ENCODE measurements around a stretch of chr19.

- RRBS = 100% methylated on average over 2 of the region's 17 CpGs
Observed at GRCh38 chr19:17162101-17162617, 53.0 kb upstream of the USE1 start.

- RRBS = 50% methylated on average over 1 of the region's 23 CpGs
Observed at GRCh38 chr19:17200087-17201142, 14.7 kb upstream of the USE1 start.

DNA sequence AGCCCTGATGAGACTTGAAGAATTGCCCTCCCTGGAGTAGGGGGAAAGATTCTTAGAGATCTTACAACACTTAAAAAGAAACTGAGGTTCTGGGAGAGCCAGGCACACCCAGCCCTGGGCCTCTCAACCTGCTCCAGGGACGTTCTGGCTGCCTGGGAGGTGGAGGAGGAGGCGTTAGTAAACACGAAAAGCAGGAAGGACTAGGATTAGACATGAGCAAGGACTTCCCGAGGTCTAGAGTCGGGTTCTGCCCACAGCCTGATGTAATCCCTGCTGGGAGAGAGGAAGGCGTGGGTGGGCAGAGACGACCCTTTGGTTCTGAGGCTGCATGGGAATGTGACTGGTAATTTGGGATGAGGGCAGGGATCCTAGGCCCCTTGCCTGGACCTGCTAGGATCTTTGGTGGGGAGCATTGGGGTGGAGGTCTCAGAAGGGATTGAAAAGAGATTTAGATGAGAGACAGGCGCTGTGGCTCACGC, 1.5 kb upstream of the NR2F6 start:
- RRBS = no CpG with 5 or more reads among the region's 9 CpGs

- RRBS = 5% methylated on average over 12 of the region's 59 CpGs
Observed at GRCh38 chr19:17282242-17283154, 797 bp downstream of the ANKLE1 start.

- RRBS = 48% methylated on average over 16 of the region's 40 CpGs
Observed at GRCh38 chr19:17293527-17294389, 9.5 kb downstream of the ABHD8 start.

DNA sequence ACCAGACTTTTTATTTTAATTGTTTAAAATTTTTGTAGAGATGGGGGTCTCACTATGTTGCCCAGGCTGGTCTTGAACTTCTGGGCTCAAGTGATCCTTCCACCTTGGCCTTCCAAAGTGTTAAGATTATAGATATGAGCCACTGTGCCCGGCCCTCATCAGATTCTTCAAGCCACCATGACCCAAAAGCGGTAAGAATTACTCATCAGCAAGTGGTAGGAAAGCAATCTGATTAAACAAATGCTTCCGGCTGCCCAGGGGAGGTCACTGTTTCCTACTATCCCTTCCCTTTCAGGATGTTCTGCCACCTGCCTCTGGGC, 7.1 kb downstream of the ABHD8 start:
- RRBS = 8% methylated on average over 2 of the region's 3 CpGs

GRCh38 chr19:17302155-17302940, 877 bp downstream of the ABHD8 start:
- RRBS = no CpG with 5 or more reads among the region's 13 CpGs

DNA sequence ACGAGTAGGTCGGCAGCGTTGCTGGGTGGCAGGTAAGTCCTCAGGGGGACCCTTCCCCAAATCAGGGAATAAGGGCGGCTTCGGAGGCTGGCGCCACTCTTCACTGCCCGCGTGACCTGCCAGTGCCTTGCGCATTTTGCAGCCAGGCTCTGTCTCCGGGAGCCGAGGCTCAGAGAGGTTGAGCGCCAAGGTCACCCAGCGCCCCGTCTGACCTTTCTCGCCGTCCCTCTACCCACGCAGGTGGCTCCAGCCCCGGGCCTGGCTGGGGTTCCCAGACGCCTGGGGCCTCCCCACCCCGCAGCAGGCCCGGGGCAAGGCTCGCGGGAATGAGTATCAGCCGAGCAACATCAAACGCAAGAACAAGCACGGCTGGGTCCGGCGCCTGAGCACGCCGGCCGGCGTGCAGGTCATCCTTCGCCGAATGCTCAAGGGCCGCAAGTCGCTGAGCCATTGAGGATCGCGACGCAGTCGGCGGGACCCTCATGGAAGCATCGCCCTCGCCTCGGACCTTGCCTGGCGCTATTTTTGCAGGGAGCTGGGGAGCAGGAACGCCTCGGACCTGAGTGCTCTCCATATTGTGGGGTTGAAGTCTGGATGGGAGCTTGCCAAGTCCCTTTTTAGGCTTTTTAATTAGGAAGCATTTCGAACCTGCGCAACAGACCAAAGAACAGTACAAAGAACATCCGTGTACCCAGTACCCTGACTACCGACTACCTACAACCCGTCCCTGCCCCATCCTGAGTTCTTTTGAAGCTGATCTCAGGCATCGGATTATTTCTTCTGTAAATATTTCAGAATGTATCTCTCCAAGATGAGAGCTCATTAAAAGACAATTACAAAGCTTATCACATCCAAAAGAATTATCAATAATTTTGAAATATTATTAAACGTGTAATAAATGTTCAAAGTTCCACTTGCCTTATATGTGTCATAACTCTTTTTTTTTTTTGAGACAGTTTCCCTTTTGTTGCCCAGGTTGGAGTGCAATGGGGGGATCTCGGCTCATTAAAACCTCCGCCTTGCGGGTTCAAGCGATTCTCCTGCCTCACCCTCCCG, 582 bp downstream of the MRPL34 start:
- RRBS = 1% methylated on average over 15 of the region's 59 CpGs

DNA sequence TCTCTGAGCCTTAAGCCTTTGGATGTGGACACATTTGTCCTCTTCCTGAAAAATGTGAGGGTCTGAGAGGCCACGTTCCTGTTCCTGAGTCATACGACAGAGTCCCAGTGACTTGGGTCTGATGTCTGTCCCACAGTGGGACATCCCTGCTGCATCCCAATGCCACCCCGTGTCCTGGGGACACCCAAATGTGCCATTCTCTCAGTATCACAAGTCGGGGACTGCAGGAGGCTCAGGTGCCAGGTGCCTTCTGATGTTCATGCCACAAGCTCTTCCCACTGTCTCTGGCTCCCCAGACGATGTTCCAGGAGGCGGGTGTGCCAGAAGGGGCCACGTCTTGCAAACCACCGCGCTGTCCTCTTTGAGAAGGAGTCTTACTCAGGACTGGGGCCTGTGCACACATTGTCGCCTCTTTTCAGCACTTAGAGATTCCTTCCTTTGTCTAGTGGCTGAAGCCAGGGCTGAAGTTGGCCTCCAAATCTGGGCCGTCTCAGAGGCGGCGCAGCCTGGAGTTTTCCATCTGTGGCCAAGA, 12.0 kb downstream of the ANO8 start:
- RRBS = no CpG with 5 or more reads among the region's 13 CpGs

- RRBS = 14% methylated on average over 5 of the region's 14 CpGs
Observed at GRCh38 chr19:17323905-17324226, 10.8 kb downstream of the ANO8 start.

- RRBS = no CpG with 5 or more reads among the region's 3 CpGs
Observed at GRCh38 chr19:17332470-17332720, 2.3 kb downstream of the ANO8 start.

GRCh38 chr19:17357571-17358103, 19.5 kb downstream of the PLVAP start:
- RRBS = no CpG with 5 or more reads among the region's 13 CpGs

GRCh38 chr19:17576884-17577683, 21.6 kb downstream of the COLGALT1 start:
- RRBS = 78% methylated on average over 13 of the region's 42 CpGs

GRCh38 chr19:17616207-17617364, 61.1 kb downstream of the COLGALT1 start:
- RRBS = no CpG with 5 or more reads among the region's 43 CpGs

DNA sequence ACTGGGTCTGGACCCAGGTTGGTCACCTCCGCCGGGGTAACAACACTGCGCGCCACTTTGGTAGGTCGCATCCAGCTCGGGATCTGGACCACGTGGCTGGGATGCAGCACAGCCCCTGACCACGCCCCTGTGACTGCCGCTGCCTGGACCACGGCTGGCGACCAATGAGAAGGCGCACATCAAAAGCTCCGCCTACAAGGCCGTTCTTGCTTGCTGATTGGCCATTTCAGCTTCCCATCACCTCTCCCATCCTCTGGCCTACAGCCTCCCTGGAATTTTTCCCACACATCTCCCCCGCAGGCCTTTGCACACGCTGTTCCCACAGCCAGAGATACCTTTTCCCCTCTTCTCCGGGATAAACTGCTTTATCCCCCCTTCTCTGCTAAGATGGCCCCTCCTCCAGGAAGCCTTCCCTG, 12.5 kb upstream of the MAP1S start:
- RRBS = no CpG with 5 or more reads among the region's 17 CpGs

- RRBS = 2% methylated on average over 26 of the region's 55 CpGs
Observed at GRCh38 chr19:17719647-17720454, 571 bp downstream of the MAP1S start.

DNA sequence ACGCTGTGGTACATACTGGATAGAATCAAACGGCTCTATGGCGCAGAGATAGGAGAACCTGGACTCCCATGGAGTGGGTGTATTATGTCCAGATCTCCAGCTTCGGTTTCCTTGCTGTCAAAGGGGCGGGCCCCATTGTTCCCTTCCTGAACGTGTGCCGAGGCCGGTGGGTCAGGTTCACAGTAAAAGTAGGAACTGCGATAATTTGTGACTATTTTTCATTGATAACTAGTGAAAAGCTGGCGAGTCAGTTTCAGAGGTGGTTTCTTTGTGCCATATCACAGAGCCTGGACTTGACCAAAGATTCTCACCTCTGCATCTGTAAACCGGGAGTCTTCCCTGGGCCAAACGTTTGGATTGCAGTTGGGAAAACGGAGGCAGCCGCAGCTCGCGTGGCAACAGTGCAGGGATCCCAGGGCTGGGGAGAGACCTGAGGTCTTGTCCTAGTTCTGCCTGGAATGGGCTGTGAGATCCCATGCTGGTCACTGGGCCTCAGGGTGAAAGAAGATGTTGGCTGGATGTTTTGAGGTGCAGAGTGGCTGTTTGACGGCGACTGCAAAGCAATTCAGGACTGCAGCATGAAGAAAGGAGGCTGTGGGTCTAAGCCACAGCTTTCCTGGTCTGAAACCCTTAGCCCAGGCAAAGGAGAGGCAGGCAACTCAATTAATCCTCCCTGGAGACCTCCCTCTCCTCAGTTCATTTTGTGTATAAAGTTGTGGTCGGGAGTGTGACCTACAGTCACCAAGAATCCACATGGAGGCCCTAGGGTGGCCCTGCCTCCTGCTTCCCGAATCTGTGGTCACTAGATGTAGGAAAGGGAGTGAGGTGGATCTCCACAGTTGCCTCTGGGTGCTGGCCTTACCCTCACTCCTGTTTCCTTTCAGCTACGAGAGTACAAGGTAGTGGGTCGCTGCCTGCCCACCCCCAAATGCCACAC, 967 bp downstream of the RPL18A start:
- RRBS = no CpG with 5 or more reads among the region's 22 CpGs

DNA sequence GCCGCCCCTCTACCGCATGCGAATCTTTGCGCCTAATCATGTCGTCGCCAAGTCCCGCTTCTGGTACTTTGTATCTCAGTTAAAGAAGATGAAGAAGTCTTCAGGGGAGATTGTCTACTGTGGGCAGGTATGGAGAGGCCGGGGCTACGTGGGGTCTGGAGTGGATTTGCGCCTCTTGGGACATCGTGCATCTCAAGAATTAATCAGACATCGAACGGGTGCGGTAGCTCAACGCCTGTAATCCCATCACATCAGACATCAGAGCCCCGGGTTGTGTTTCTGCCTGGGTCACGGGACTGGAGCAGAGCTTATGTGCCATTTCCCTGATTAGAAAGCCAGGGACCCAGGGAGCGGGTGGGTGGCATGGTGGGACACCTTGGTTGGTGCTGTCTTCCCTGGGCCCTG, 1.6 kb downstream of the RPL18A start:
- RRBS = 96% methylated on average over 3 of the region's 18 CpGs

DNA sequence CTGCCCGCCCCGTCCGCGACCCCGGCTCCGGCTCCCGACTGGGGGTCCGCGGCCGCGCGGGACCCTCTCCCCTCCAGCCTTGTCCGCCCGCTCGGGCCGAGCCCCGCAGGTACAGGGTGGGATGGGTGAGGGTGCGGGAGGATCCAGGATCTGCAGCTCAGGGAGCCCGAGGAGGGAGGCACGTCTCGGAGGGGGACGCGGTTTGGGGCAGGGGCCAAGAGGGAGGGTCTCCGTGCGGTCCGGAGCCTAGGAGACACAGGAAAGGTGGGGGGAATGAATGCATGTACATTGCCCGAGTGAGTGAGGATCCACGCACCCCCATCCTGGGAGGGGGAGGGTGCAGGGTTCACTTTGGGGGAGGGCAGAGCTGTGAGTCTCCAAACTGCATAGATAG, 299 bp downstream of the KCNN1 start:
- RRBS = under 1% methylated on average over 5 of the region's 28 CpGs

DNA sequence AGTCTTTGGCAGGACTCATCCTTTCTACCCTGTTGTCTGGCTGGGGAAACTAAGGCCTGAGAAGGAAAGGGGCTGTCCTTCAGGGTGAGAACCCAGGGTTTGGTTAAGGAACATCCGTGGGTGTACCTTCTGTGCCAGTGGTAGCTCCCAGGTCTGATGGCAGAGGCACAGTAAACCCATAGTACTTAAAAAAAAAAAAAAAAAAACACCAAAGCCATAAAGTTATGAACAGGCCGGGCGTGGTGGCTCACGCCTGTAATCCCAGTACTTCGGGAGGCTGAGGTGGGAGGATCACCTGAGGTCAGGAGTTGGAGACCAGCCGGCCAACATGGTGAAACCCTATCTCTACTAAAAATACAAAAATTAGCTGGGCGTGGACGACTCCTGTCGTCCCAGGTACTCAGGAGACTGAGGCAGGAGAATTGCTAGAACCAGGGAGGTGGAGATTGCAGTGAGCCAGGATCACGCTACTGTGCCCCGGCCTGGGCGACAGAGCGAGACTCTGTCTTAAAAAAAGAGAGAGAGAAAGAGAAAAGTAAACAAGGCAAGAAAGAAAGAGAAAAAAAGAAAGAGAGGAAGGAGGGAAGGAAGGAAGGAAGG, 7.8 kb upstream of the ARRDC2 start:
- RRBS = no CpG with 5 or more reads among the region's 13 CpGs